Mammary microvascular endothelial cell (primary cell): Measurements from ENCODE around the gene ANKRD36.

- RAMPAGE, long total RNA = no peak
These were observed 7.1 kb downstream of the TMEM127 start for GRCh38 chr2:96258550-96259185.

GRCh38 chr2:96341719-96342469 is 6.3 kb downstream of the NCAPH start:
- RAMPAGE, long total RNA = no peak

GRCh38 chr2:96601678-96602229 is 36.4 kb downstream of the KANSL3 start:
- RAMPAGE, long total RNA = no peak

DNA sequence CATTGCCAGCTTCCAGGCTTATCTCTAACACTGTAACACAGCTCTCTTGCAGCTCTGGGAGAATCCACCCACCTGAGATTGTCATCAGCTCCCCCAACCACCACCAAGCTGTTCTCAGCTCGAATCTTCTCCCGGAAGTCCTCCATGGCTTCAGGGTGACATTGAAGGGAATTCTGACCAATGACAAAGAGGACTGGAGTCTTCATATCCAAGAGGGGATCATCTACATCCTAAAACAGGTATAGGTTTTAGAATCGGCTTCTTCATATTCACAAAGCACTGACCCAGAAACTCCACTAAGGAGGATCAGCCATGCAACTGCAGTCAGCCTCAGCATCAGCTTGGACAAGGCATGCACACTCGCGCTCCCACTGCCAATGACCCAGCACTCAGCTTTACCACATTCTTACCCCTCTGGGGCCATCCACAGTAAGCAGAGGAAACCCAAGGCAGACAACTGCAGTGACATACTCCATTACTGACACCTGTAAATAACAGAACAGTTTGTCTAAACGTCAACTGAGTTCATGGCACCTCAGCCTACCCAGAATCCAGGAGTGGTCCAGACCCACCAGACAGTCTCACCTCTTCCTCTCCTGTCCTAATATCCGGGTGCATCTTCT is 27.3 kb downstream of the KANSL3 start:
- RAMPAGE, long total RNA = no peak

GRCh38 chr2:96663119-96663724 is 20.7 kb downstream of the FER1L5 start:
- RAMPAGE, long total RNA = no peak

DNA sequence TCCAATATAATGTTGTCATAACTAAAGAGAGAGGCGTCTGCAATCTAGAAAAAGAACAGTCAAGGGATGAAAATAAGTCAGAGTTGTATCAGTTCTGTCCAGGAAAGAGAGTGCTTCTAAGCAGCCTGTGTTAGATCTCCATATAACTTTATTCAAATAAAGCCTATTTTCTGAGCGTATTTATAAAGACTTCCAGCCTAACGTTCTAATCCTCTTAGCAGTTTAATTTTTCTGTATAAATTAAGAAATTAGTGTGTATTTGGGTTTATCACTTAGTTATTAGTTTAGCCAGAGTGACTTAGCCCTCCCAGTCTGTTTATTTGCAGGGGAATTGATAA is 7.4 kb upstream of the LMAN2L start:
- RAMPAGE, long total RNA = no peak

DNA sequence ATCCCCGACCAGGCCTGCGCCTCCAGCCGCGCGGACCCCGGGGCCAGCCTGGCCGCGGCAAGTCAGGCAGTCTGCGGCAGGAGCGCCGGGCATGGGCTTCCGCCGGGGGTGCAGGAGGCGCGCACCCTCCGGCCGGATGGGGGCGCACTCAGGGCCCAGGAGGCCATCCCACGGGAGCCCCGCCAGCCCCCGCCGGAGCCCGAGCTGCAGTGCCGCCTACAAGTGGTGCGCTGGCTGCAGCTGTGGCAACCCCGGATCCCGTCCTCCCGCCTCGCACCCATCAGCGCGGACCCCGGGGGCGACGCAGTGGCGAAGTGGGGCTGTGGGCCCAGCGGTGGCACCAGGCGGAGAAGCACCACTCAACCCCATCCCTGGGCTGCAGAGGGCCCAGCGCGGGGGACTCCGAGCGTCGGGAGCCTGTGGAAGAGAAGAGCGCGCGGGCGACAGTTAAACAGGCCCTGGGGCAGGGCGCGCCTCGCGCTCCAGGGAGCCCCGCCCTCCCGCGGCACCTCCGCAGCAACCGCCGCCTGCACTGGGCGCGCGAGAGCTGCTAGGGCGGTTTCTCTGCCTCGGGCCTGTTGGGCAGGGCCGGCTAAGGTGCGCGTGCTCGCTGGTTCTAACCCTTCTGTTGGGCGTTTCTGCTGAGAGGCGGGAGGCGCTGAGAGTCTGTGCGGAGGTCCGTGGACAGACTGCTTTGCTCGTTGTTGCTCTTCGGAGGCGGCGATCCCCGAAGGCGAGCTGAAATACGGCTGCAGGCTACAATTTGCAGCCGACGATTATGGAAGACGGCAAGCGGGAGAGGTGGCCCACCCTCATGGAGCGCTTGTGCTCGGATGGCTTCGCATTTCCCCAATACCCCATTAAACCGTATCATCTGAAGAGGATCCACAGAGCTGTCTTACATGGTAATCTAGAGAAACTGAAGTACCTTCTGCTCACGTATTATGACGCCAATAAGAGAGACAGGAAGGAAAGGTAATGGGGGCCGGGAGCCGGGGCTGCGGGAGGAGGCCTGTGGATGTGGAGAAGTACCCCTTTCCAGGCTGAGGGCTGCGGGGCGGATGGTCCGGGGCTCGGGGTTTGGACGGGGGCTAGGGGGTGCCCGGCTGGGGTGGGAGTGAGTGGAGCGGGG is at the start of gene ANKRD36:
Gene ANKRD36, plus strand, starts transcription at position 192 of the 1,132 bp plus-strand sequence.
- RAMPAGE, long total RNA = no peak

- RAMPAGE, long total RNA = no peak
These were observed 40.4 kb downstream of the ANKRD36B start for GRCh38 chr2:97549135-97549895.

DNA sequence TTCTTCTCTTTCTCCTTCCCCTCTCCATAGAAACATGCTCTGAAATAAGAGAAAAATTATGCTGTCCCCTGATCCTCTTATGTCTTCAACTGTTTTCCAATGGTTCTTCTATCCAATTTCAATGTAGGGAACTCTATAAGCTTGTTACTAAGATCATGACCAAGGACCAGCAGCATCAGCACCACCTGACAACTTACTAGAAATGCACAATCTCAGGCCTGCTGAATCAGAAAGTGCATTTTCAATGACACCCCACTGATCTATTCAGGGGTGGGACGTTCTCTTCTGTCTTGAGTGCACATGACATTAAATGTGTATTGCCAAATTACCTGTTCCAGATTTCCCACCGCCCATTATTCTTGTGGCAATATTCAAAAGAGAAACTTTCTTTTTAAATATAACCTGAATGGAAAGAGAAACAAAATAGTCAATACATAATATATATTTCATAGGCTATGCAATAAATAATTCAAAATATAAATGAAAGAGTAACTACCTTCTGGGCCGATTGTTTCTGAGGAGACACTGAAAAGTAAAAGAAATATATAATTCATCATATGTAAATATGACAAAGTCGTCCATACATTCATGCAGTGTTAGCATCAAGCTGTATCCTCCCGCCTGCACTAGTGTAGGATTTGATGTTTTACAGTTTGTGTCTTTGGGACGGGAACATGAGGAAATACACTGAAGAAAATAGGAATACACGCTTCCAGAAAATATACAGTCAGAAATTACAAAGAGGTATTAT is 32.9 kb downstream of the ANKRD36B start:
- RAMPAGE, long total RNA = no peak

DNA sequence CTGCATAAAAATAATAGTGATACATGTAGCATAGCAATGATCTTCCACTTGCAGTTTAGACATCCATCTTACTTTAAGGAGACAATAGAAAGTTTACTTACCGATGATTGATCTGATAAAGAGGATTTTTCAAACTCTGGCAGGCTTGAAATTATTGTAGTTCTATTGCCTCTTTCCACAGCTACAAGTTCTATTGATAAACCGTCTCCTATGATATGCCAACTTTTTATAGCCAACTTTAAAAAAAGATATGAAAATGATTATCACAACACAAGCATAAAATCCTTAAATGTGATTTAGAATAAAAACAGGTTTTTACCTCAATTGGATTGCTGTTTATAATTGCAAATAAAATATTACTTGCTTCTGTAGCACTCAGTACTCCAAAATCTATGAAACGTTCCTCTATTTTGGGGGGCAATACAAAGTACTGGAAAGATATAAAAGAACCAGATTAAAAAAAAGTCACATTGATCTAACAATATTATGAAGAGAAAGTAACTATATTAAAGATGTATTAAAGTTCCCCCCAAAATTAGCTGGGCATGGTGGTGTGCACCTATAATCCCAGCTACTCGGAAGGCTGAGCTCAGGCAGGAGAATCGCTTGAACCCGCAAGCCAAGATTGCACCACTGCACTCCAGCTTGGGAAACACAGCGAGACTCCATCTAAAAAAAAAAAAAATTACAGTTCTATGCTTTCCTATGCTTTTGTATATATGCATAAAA is 99.1 kb downstream of the ZAP70 start:
- RAMPAGE, long total RNA = no peak

- RAMPAGE, long total RNA = no peak
These were observed 138.0 kb downstream of the ZAP70 start for GRCh38 chr2:97851226-97851876.

DNA sequence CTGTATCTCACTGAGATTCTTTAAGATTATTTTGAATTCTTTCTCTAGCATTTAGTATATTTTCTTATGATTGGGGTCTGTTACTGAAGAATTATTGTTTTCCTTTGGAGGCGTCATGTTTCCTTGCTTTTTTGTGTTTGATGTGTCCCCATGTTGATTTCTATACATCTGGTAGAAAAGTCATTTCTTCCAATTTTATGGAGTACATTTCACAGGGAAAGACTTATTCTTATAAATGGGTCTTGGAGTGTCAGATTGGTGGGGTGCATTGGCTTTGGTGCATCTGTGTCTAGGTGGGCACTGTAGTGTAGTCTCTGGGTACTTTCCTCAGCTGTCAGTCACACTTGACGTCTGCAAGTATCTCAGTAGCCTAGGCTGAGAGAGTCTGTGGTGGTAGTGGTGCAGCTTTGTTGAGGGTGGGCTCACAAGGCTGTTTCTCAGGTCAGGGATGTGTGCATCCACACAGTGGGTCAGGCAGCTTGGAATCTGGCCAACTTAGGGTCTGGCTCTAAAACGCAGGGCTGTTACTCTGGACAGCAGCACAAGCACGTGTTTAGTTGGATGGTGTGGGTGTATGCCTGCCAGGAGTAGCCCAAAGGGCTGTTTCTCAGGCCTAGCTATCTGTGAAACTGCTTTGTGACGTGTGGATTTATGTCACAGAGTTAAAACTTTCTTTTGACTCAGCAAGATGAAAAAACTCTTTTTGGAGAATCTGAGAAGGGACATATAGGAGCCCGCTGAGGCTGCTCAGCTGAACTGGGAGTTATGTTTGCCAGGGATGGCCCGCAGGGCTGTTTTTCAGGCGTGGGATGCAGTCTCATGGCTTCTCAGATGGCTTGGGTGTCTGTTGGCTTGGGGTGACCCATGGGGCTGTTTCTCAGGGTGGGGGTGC is 109.3 kb downstream of the TMEM131 start:
- RAMPAGE, long total RNA = no peak

DNA sequence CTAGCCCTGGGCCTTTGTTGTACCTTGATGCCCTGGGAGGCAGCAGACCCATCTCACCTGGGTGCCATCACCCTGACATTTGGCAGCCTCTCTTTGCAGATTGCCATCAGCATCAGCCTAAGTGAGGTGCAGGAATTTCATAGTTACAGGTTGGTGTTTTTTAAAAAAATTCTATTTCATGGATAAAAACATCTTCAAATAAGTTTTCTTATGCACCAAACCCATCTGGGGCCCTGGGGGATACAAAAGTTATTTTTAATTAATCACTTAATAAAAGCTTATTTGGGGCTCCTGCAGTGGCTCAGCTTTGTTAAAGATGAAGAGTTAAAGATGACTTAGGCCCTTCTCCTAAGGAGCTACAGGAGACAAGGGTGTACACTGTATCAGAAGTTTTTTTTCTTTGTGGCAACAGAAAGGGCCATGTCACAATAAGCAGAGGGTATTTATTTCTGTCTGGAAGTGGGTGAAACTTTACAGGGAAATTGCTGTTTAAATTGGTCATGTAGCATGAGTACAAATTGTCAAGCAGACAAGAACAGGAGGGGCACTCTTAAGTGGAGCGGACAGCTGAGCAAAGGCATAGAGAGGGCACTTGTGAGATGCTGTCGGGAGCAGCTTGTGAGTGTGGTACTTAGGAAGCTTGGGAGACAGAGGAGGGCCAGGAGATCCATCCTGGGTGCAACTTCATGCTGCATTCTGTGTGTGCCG is 30.1 kb downstream of the INPP4A start:
- RAMPAGE, long total RNA = no peak

DNA sequence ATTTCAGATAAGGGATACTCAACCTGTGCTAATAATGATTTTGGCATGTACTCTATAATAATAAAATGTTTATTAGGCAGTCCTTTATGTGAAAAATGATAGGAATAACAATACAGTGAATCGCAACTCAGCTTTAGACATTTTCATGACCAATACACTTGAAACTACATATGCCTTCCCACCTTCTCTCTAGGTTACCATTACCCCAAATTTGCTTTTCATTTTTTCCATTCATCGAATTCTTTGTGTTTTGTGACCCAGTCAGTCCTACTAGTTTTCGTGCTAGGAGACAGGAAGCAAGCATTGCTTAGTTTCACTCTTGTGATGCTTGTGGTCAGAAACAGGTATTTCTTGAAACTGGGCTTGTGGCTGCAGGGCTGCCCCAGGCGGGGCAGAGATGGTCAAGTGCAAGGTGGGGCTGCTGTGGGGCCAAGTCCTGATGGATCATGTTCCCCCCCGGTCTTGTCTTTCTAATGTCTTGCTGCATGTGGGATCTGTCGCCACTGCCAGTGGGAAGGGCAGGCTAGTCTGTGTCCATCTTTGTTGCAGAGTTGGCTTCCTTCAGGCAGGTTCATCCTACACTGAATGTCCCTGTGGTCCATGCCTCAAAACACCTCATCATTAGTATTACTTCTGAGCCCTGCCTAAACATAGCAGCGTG is 38.5 kb downstream of the INPP4A start:
- RAMPAGE, long total RNA = no peak

- RAMPAGE, long total RNA = no peak
These were observed 60.7 kb downstream of the INPP4A start for GRCh38 chr2:98505252-98505866.

- RAMPAGE, long total RNA = no peak
These were observed 25.9 kb downstream of the COA5 start for GRCh38 chr2:98582195-98583020.

- RAMPAGE, long total RNA = no peak
These were observed 697 bp downstream of the UNC50 start for GRCh38 chr2:98608736-98609835.

DNA sequence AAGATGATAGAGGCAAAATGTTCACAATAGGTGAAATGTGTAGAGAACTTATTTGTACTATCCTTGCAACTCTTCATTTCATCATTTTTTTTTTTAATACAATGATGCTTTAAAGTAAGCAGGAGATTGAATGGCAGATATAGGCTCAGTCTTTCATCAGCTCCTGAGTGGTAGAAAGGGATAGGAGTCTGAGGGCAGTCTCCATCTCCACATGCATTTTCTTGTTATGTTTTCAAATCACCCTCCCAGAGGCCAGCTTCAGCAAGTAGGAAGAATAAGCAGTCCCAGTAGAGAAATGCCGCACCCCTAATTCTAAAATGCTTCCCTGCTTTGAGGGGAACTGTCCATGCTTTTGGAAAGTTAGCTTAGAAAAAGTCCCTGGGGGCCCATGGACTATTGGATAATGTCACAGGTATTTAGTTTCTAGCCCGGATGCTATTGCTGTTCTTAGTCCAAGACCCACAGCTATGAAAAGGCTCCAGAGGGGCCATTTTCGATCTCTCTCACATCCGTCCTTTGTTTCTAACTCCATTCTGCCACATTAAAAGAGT is 47.4 kb downstream of the MGAT4A start:
- RAMPAGE, long total RNA = no peak

DNA sequence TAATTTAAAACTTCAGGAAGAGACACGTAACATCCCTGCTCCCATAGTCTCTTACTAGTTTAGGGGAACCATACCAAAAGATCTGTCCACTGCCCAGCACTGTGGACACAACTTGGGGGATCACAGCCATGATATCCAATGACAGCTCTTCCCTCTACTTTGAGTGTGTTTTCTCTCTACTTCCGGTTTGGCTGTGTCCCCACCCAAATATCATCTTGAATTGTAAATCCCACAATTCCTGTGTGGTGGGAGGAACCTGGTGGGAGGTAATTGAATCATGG is 1.5 kb upstream of the MGAT4A start:
- RAMPAGE, long total RNA = no peak

DNA sequence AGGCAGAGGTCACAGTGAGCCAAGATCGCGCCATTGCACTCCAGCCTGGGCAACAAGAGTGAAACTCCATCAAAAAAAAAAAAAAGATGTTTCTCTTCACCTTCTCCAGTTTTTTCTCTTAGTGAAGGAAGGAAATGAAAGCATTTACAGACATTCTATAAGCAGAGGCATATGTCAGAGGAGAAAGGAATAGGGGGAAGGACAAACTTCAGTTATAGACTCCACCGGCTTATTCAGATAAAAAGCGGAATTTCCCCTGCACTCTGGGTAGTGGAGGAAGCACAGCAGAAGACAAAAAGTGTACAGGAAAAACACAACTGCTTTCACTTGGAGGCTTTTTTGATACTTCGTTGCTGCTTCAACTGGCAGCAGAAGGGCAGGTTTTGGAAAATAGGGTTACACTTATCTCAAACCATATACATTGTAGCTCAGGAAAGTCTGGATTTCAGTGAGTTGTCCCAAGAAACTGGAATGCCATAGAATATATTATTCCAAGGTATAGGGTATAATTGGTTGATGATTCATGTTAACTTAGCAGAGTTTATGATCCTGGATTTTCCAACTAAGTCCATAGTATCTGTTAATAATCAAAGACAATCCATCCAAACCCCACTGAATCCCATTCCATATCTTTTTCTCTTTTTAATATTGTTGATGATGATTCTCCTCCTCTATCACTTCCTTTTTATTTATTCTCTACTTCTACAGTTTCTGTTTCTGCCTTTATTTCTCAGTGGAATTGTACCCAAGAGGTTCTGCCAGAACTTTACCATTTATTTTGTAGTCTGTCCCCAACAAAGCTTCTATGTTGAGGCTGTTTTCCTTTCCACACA is 3.4 kb upstream of the MGAT4A start:
- RAMPAGE, long total RNA = no peak